SJCRH30 (cell line): ENCODE measurements around the genes KLHL28, FANCM and VCPKMT.

GRCh38 chr14:44960833-44962070 is at the start of gene KLHL28:
Gene KLHL28, minus strand, starts transcription at chr14:44961947.
- RAMPAGE, long total RNA = no peak

GRCh38 chr14:44980709-44981367 is 18.8 kb downstream of the TOGARAM1 start:
- RAMPAGE, long total RNA = no peak

GRCh38 chr14:44982950-44983805 is 21.2 kb downstream of the TOGARAM1 start:
- RAMPAGE, long total RNA = no peak

GRCh38 chr14:45135455-45136506 is at the start of gene FANCM:
Gene FANCM, plus strand, starts transcription at chr14:45135930.
- RAMPAGE, long total RNA = no peak

DNA sequence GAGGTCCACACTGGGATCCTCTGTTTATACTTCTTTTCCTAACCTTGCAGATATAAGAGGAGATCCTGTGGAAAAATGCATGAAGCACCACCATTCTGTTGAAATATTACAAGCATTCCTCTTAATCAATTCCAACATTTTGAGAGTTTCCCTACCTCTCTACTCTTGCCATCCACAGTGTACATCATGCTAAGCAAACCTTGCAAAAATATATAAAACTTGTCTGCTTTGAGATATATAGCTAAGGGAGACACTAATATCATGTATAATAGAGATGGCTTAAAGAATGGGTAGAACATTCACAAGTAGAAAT is 2.6 kb upstream of the RPL10L start:
- RAMPAGE, long total RNA = no peak

DNA sequence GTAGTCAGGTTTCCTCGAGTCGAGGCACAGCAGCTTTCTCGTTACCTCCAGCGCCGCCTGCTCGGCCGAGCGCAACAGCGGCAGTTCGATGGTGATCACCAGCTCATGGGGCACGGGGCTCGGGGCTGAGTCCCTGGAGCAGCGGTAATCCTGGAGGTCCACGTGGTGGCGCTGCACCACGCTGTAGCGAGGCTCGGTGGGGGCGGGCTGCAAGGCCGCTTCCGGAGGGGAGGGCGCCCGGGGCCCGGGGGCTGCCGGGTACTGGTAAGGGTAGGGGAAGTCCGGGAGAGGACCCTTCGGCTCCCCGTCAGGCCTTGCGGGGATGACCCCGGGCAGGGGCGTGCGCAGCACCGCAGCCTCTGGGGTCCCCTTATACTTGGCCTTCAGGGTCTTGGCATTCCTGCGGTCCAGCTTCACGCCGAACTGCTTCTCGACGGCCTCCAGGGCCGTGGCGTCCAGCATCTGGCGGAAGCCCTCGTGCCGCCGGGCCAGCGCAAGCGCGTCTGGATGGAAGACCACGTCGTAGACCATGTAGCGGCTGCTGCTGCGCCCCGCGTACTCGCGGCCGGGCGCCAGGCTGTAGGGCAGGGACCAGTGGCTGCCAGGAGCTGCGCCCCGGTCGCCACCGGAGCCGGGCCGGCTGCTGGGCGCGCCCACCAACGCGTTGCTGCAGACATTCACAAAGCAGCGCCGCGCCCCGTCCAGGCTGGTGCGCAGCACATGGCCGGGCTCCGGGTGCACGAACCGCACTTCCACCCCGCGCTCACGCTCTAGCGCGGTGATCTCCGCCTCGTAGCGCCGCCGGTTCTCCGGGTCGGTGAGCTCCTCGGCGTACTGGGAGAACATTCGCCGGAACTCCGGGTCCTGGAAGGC is 606 bp downstream of the DNAAF2 start:
- RAMPAGE, long total RNA = no peak

GRCh38 chr14:49641514-49642414 is 6.7 kb upstream of the DNAAF2 start:
- RAMPAGE, long total RNA = no peak

- RAMPAGE, long total RNA = no peak
Observed at GRCh38 chr14:49769765-49770653, 2.1 kb downstream of the KLHDC2 start.

- RAMPAGE, long total RNA = no peak
Observed at GRCh38 chr14:49779223-49779969, 11.4 kb downstream of the KLHDC2 start.

DNA sequence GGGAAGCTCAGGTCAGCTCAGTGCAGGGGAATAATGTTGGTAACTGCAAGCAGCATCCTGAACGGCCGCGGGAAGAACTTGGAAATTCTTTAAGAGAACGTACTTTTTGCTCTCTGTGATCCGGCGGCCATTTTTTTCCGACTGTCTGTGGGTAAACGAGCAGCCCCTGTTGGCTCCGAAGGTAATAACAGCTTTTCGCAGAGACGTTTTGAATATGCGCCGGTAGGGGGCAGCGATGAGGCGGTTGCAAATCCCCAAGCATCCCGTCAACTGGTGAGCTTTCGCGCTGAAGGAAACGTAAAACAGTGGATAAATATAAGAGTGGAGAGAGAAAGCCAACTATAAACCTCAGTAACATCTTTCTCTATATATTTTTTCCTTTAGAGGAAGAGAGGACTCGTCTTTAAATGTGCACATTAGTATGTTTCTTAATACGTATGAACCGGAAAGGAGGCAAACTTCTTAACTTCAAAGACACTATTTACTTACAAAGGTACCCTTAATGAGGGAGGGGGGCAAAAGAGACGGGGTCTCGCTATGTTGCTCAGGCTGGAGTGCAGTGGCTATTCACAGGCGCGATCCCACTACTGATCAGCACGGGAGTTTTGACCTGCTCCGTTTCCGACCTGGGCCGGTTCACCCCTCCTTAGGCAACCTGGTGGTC is 9.6 kb upstream of the NEMF start:
- RAMPAGE, long total RNA = no peak

GRCh38 chr14:49893186-49893608 is 315 bp downstream of the ARF6 start:
- RAMPAGE, long total RNA = no peak

- RAMPAGE, long total RNA = no peak
Observed at GRCh38 chr14:49946312-49947134, 53.6 kb downstream of the ARF6 start.

GRCh38 chr14:49975180-49975859 is 82.4 kb downstream of the ARF6 start:
- RAMPAGE, long total RNA = no peak

GRCh38 chr14:50013434-50013713 is 103.0 kb downstream of the VCPKMT start:
- RAMPAGE, long total RNA = no peak

DNA sequence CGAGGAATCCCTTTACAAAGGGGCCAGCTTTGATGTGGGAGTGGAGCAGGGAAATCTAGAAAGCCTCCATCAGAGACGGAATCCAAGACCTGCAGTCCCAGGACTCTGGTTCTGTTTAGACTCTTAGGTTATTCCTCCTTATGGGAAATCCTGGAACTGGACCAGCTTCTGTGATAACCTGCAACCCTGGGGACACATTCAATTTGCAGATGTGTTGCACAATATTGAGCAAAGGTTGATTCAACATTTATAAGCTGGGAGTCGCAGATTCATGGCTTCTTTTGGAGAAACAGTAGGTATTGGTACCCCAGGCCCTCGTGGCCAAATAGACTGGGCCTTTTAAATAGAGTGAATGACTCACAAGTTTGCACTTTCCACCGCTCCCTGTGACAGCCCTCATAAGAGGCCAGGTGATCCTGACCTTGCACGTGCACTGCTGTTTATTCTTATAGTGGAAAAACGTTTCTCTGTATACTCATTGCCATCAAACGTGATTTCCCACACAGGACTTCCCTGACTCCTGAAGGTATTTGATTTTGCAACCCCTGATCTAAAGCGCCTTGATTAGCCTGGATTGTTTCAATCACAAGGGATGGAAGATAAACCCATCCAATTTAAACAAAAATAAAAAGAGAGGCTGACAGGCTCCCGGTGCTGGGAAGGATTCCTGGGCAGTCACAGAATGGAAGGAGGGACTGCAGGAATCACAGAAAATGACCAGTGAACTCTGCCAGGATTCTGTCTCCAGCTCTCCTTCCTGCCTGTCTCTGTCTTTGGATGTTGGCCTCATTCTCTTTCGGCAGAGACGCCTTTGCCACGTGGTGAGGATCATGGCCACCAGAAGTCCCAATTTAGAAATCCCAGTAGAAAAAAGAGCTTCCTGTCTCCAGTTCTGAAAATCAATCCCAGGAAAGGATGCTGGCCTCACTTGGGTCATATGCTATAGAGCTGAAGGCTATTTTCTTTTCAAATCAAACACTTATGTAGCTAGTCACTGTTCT is 97.9 kb downstream of the VCPKMT start:
- RAMPAGE, long total RNA = no peak

GRCh38 chr14:50060526-50061386 is 55.6 kb downstream of the VCPKMT start:
- RAMPAGE, long total RNA = no peak

GRCh38 chr14:50115987-50117029 is at the start of gene VCPKMT:
Gene VCPKMT, minus strand, starts transcription at chr14:50116572.
- RAMPAGE, long total RNA = no peak

GRCh38 chr14:50191271-50191800 is 40.0 kb downstream of the SOS2 start:
- RAMPAGE, long total RNA = no peak

DNA sequence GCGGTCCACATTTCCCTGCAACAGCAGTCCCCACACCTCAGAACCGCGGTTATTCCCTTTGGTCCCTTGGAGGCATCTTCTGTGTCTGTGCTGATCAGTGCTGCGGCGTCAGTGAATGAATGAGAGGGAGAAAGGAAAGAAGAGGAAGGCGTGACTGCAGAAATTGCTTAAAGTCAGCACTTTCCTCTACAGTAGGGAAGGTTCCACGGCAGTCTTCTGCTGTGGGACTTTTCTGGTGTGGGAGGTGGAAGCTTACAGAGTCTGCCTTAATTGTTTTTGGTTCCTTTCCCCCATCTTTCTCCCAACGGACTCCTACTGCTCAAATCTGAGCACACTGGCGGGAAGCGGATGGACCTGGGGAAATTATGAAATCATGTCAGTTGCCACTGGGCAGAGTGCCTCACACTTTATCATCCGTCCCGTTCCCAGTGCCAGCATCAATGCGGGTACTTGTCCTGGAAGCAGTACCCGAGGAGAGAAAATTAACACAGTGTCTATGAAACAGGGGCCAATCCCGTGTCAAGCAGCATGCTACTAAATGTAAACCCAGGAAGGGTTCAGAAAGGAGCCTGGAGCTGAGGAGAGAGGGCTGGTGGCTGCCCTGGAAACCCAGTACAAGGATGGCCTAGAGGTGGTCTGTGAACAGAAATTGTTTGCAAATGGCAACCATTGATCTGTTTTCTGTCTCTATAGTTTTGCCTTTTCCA is 654 bp upstream of the CDKL1 start:
- RAMPAGE, long total RNA = no peak

DNA sequence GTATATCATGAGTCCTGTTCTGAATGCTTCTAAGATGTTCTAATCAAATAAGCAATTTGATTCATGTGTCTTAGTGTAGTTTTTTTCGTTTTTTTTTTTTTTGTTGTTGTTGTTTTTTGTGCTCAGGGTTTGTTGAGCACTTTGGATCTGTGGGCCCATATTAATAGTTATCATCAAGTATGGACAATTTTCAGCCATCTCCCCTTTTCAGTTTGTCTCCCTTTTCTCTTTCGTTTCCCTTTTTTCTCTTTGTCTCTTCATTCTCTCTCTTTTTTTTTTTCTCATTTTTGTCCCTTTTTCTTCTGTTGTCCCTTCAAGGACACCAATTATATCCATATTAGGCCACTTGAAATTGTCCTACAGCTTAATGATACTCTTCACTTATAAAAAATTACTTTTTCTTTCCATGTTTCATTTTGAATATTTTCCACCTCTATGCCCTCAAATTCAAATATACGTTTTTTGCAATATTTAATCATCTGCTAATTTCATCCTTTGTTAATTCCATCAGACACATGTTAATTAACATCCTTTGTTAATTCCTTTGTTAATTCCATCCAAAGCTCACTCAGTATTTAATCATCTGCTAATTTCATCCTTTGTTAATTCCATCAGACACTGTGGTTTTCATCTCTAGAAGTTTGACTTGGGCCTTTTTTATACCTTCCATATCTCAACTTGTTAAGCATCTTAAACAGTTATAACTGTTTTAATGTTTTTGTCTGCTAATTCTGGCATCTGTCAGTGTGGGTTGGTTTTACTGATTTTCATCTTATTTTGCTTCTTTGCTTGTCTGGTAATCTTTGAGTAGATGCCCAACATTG is 53.2 kb downstream of the MAP4K5 start:
- RAMPAGE, long total RNA = no peak